HT-29 (cell line): Measurements from ENCODE around the genes RBL1, SRC and CTNNBL1.

- RAMPAGE, long total RNA, result no peak
These were observed 1.1 kb upstream of the EPB41L1 start for GRCh38 chr20:36153462-36153888.

DNA sequence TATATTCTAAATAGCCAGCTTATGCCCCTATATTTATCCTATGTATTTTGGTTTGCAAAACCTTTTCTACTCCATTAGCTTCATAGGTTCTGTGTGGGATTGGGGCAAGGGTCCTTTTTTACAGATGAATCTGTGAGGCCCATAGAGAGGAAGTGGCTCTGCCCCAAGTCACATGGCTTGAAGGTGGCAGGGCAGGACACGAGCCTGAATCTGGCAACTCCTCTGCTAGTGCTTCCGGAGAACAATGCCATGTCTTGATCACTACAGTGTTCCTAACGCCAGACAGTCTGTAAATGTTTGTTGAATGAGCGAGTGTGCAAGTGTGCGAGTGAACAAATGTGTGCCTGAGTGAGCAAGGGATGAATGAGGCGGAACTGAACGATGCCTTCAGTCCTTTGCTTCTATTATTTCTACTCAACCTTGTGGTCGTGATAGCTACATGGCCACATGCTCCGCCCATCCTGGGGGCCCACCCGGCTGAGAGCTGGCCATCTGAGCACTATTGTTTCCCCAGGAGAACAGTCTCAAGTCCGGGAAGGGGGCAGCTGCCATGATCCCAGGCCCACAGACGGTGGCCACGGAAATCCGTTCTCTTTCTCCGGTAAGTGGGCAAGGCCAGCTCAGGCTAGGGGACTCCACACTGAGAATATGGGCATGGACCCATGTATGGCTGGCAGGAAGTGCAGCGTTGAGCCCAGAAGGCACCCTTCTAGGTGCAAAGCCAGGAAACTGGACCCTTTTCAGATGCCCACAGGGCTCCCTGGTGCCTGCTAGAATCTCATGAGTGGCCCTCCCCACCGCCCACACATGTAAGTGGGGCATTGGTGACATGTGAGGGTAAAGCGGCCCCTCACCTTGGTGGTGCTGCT, 17.7 kb upstream of the AAR2 start:
- RAMPAGE, long total RNA, result no peak

GRCh38 chr20:36472822-36473335, 68.4 kb upstream of the MYL9 start:
- RAMPAGE, long total RNA, result no peak

DNA sequence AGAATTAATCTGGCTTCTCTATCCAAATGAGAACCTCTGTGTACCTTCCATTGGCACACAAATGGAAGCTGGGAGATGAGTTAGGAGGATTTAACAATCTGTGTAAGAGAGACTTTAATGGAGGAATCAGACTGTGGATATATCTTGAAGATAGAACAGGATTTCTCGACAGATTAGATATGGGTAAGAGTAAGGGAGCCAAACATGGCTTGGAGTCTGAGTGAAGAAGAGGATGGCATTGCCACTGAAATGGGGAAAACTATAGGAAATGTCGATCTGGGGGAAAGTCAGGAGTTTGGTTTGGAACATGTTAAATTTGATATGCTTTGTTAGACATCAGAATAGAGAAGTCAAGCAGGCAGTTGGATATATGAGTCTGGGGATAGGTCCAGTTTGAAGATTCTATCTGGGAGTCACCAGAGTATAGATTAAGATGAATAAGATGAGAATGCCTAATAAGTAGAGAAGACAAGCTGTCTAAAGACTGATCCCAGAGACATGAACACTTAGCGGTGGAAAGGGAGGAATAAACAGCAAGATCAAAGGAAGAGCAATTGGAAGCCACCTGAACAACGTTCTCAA, 27.6 kb upstream of the MYL9 start:
- RAMPAGE, long total RNA, result no peak

- RAMPAGE, long total RNA, result no peak
These were observed 6.1 kb downstream of the RAB5IF start for GRCh38 chr20:36611383-36612408.

DNA sequence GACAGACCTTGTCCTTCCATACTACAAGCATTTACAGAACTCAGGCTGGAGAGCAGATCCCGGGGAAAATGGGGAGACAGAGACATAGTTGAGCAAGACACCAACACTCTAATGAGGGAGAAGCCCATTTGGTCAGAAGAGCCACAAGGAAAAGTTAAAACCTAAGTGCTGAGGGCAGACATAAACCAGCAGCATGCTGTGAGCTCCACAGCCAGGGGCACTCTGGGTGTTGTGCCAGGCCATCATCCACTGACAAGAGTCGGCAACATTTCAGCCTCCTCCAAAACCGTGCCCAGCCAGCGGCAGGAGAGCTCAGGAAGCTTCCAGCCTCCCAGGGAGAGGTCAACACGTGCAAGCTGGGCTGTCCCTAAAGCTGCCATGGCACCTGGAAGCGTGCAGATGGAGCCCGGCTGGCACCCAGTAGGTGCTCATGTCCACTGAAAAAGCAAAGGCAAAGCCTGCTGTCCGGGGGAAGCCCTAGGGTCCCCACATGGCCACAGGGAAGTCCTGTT, 1.9 kb downstream of the SOGA1 start:
- RAMPAGE, long total RNA, result no peak

DNA sequence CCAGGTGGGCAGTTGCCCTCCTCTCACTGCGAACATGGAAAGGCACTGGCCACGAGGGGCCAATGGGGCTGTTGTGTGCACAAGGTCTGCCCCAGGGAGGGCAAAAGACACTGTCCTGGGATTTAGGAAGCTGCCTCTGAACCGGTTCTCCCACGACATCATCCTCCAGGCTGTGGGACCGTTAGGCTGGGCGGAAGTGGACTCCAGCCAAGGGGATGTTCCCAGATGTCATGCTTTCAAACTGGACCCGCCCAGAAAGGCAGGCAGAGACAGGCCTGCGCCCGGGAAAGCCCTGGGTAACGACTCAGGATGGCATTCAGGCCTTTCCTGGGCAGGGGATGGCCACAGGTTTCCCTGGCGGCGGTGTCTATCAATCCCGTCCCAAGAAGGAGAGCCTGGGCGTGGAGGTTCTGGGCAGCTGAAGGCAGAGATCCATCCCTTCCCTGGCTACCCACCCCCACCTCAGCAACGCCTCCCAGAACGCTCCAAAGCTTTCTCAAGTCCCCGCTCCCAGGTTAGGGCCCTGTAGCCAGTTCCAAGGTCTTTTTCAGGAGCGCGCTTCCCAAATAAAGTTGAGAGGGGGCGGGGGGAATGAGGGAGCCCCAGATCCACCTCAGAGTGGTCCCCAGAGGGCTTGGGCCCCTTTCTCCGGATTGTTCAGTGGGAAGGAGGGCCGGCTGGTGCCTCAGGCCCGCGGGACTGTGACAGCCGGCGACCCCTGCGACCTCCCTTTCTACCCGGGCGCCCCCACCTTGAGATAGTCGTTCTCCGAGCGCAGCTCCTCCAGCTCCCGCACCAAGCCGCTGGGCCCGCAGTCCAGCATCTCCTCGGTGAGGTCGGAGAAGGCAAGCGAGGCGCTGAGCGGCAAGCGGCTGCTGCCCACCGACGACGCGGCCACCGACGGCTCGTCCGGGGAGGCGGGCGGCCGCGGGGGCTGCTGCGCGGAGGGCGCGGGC, 1.2 kb downstream of the SOGA1 start:
- RAMPAGE, long total RNA, result no peak

DNA sequence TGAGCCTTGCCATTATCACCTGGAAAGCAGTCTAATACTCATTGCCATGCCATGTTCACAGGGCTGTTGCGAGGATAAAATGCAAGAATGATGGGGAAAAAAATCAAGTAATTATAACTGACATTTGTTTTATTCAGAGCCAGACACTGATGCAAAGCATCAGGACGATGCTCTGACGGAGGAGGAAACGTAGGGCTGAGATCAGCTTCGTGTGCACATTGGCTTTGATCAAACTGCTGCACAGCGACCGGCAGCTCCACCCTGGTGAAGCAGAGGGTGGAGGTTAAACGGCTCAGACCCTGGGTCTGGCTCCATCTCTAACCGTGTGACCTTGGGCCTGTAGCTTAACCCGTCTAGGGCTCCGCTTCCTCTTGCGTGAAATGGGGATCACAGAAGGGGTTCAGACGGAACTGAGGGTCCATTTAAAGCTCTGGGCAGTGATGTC, 796 bp downstream of the RBL1 start:
- RAMPAGE, long total RNA, result no peak

DNA sequence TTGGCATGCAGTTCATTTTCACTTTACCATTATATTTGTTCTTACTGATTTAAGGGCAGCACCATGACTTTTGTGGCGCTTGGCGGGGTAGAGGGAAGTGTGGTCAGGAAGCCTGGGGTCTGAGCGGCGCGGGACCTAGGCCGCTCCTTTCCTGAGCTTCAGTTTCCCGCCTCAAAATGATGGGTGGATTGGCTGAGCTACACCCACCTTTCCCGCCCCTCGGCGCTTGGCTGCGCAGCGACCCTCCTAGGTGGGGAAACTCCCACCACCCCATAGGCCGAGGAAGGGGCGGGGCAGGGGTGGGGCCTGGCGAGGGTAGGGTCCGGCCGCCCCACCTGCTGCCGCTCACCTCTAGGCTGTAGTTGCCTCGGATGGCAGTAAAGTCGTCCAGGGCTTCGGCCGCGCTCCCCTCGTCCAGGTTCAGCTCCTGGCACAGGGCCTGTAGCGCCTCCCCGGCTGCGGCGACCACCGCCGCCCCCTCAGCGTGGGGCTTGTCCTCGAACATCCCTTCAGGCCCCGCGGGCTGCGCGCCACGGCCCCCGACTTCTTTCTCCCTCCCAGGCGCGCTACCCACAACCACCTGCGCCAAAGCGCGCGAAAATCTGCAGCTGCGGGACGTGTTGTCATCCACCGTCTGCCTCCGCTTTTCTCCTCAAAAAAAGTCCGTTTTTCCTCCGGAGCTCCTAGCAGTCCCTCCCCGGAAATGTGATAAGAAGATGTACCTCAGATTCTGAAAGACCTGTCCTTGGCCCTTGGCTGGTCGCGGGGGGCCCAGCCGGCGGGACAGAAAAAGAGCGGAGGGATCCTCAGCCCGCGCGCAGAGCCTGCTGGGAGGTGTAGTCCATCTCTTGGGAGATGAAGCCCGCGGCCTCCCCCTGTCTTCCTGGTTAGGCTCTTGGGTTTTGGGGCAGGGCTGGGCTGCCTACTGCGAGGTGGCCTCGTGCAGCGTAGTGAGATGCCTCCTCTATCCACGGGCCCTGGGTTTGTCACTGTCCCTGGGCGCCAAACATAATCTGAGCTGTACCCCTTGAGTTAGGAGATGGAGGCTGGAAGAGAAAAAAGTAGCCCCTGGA, at the start of gene RBL1:
TSS of gene RBL1 (minus strand) at position 574 of the 1,073 bp plus-strand sequence.
- RAMPAGE, long total RNA, result no peak

DNA sequence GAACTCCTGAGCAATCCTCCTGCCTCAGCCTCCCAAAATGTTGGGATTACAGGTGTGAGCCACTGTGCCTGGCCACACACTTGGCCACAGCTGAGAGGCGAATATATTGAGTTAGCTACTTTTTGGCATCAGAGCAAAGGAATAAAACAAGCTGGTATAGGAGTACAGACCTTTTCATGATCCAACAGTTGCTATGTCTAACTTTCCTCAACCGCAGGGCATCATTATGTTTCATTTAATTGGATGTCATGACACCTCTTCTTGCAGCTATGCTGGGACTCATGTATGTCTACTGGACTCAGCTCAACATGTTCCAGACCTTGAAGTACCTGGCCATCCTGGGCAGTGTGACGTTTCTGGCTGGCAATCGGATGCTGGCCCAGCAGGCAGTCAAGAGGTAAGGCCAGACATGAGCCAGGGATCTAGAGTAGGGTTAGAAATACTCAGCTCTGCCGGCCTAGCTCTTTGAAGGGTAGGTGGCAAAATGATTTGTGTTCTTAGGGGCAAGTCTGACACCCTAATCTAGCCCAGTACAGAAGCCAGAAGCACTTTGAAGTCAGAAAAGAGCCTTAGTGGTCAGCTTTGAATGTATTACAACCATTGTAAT, 25.2 kb downstream of the GHRH start:
- RAMPAGE, long total RNA, result no peak

GRCh38 chr20:37276554-37276887, 12.9 kb upstream of the MANBAL start:
- RAMPAGE, long total RNA, result no peak

GRCh38 chr20:37336873-37337190, 9.1 kb upstream of the SRC start:
- RAMPAGE, long total RNA, result no peak

DNA sequence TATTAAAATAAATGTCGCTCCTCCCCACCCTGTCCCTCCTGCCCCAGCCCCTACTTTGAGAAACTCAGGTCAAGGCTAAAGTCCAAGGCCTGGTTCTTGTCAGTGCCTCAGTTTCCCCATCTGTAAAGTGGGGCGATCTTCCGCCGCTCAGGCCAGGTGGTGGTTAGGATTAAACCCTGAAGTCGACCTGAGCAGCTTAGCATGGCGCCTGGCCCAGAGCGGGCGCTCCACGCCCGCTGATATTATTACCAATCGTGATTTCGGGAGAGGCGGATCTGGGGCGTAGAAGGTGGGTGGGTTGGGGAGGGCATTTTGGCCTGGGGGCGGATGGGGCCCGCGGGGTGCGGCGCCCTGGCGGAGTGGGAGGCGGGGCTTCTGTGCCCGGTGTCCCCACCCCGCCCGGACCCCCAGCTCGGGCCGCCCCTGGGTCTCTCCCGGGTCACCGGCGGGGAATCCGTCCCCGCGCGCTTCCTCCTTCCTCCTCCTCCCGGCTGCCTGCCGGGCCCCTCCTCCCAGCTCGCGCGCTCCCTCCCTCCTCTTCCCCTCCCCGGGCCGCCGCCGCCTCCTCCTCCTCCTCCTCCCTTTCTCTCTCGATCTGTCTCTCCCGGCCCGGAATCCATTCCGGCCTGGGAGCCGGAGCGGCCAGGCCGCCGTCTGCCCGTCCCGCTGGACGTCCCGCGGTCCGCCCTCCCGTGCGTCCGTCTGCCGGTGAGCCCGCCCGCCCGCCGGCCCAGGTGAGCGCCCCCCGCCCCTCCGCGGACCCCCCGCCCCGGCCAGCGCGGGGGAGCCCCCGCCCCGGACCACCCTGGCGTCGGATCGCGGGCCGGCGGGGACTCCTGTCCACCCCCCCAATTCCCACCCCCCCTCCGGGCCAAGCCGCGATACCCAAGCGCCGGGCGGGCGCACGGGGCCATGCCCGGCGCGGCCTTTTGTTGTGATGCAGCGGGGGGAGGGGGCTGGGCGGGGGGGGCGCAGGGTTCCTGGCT, at the start of gene SRC:
TSS of gene SRC (plus strand) at position 619 of the 986 bp plus-strand sequence.
- RAMPAGE, long total RNA, result no peak

GRCh38 chr20:37693709-37694297, at the start of gene CTNNBL1:
TSS of gene CTNNBL1 (plus strand) at chr20:37694030.
- RAMPAGE, long total RNA, result start-site peak on the plus strand at chr20:37694036-37694099, 216 and 234 reads in 2 replicates

- RAMPAGE, long total RNA, result no peak
These were observed 47.3 kb downstream of the TTI1 start for GRCh38 chr20:37985936-37986448.

DNA sequence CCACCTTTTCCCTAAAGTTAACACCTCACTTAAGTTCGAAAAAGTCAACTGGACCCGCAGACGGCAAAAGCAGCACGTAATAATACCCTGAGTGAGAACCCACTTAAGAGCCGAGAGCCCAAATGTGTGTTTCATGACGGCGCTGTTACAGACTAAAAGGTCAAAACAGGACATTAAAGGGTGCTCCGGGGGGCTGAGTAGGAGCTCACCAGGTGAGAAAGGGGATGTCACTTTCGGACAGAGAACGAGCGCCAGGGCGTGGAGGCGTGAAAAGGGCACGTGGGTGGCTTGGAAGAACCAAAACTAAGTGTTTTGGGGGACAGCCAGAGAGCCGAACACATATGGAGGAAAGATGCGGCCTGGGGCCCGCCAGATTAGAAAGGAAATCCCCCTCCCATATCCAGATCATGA, 345 bp downstream of the TTI1 start:
- RAMPAGE, long total RNA, result no peak

DNA sequence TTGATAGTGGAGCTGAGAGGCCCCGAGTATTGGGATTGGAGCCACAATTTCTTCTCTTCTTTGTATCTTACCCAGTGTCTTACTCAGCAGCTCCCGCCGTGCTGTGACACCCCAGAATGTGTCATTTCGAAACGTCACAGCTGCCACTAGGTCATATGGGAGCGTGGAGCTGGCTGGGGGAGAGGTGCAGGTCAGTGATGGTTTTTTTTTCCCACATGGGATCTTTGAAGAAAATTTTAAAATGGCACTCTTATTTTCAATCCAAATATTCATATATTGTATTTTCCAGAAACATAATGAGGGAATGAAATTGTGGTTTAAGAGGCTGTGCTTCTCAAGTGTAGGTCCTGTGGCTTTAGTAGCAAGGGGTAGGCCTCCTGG, 50.2 kb downstream of the RPRD1B start:
- RAMPAGE, long total RNA, result no peak

DNA sequence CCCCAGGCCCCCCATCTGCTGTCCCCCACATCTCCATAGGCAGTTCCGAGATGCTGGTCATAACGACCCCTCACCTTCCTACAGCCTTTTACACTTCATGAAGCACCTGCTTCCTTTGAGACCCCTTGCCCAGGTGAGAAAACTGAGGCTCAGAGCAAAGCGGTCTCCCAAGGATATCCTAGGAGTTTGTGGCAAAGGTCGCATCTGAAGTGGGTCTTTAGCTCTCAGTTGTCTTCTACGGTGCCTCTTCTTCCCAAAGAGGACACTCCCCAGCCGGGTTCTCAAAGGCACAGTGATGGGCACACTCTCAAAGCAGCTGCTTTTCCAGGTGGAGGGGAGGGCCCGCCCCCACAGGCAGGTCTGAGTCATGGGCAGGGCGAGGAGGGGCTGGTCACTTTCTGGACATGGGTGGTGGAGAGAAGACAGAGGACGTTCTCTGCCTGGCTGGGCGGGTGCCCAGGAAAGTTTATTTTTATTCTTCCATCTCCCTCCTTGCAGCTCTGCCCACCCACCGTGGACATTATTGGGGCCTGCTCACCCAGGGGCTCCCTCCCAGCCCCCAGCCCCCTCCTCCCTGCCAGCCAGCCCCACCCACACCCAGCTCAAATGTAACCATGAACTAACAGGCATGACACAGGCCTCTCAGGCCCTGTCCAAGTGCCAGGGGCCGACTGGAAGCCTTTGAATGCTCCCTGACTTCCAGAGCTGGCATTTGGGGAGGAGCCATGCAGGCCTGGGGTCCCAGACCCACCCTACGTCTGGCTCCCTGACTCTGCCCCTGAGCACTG, 8.2 kb downstream of the TGM2 start:
- RAMPAGE, long total RNA, result no peak

- RAMPAGE, long total RNA, result no peak
These were observed 8.2 kb upstream of the TGM2 start for GRCh38 chr20:38173160-38173832.

GRCh38 chr20:38217500-38218238, 42.9 kb downstream of the KIAA1755 start:
- RAMPAGE, long total RNA, result no peak